HT-29 (cell line): ENCODE results near the genes LAMC2 and NMNAT2.

GRCh38 chr1:180199469-180200328 is 30.4 kb upstream of the LHX4 start:
- RAMPAGE, long total RNA: no peak

DNA sequence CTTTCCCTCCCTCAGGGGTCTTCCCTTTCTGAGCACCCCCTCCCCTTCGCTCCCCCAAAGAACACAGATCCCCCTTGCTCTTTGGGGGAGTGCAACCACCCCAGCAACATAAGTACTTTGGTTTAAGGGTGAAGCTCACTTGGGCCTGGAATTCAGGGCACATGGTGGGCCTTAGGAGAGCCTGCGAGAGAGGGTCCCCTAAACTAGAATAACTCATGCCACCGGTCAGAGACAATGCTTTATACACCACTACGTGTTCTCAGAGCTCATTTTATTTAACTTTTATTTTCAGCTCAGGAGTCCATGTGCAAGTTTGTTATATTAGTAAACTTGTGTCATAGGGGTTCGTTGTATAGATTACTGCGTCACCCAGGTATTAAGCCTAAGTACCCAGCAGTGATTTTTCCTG is 12.7 kb upstream of the LHX4 start:
- RAMPAGE, long total RNA: no peak

- RAMPAGE, long total RNA: no peak
Observed at GRCh38 chr1:180521431-180521891, 19.1 kb upstream of the ACBD6 start.

DNA sequence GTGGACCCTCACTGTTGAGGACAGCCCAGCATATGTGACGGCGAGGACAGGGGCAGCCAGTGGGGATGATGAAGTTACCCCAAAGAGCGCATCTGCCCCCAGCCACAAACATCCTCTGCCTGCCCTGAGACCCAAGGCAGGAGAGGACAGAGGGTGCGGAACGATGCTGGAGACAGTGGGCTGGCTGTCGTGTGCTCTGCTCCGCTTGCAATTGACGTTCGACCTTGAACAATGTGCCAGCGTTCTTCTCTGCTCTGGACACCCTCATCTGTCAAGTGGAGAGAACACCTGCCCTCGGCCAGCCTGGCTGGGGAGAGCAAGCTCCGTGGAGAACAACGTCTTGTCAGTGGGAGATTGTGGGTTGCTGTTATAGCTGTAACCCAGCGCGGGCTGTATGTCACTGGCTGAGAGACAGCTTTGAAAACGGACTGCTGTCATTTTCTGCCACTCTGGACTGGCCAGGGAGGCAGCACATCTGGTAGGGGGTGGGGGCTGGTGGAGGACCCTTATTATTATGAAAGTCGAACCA is 14.6 kb downstream of the KIAA1614 start:
- RAMPAGE, long total RNA: no peak

GRCh38 chr1:181021723-181022634 is 691 bp downstream of the STX6 start:
- RAMPAGE, long total RNA: no peak

- RAMPAGE, long total RNA: no peak
Observed at GRCh38 chr1:181033032-181033561, 686 bp upstream of the MR1 start.

GRCh38 chr1:181089003-181089403 is 503 bp downstream of the IER5 start:
- RAMPAGE, long total RNA: no peak

GRCh38 chr1:181105678-181105889 is 17.1 kb downstream of the IER5 start:
- RAMPAGE, long total RNA: no peak

DNA sequence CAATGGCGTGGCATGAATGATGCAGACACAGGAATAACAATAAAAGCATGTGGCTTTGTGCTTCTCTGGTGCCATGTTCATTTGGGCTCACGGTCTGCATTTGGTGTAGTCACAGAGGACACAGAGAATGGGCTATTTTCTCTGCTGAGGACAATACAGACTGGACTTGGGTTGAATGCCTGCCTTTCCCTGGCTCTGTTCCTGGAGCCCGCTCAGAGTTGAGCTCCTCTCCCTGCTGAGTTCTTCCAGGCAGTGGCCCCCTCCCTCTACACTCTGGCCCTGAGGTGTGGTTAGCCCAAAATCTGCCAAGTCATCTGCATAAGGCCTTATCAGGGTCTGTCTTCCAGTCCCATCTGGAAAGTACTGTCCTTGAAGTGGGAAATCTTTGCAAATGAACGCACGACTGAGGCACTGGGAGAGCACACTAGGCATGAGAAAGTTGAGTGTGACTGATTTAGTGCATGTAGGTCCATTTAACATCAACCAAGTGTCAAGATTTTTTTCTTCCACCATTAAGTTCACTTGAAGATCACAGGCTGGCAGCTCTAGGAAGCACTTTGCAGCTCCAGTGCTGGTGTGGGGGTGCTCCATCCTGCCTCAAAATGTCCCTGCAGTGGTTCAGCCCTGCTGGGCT is 41.3 kb downstream of the IER5 start:
- RAMPAGE, long total RNA: no peak

GRCh38 chr1:181484973-181486494 is 2.2 kb downstream of the CACNA1E start:
- RAMPAGE, long total RNA: no peak

DNA sequence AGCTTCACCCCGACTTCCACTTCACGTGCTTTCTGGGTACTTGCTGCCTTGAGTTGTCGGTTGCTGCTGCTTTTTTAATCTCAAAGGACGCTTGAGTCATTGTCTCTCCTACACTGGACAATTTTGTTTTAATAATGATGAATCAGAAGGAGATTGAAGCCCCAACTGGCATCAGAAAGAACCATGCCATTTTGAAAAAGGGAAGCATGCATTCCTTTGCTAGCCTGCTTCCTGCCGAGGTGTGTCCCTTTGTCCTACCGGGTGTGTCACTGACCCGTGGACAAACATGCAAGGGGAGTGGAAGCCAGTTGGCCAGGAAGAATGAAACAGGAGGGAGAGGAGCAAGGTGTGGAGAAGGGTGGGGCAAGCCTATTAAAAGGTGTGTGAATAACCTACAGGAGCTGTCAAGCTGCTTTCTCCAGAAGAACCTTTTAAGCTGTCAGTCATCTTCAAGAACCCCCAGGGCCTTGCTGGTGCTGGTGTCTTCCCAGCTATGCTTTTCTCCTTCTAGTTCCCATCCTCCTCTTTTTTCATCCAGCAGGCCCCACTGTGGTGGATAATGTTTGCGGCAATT is 164.3 kb downstream of the CACNA1E start:
- RAMPAGE, long total RNA: no peak

DNA sequence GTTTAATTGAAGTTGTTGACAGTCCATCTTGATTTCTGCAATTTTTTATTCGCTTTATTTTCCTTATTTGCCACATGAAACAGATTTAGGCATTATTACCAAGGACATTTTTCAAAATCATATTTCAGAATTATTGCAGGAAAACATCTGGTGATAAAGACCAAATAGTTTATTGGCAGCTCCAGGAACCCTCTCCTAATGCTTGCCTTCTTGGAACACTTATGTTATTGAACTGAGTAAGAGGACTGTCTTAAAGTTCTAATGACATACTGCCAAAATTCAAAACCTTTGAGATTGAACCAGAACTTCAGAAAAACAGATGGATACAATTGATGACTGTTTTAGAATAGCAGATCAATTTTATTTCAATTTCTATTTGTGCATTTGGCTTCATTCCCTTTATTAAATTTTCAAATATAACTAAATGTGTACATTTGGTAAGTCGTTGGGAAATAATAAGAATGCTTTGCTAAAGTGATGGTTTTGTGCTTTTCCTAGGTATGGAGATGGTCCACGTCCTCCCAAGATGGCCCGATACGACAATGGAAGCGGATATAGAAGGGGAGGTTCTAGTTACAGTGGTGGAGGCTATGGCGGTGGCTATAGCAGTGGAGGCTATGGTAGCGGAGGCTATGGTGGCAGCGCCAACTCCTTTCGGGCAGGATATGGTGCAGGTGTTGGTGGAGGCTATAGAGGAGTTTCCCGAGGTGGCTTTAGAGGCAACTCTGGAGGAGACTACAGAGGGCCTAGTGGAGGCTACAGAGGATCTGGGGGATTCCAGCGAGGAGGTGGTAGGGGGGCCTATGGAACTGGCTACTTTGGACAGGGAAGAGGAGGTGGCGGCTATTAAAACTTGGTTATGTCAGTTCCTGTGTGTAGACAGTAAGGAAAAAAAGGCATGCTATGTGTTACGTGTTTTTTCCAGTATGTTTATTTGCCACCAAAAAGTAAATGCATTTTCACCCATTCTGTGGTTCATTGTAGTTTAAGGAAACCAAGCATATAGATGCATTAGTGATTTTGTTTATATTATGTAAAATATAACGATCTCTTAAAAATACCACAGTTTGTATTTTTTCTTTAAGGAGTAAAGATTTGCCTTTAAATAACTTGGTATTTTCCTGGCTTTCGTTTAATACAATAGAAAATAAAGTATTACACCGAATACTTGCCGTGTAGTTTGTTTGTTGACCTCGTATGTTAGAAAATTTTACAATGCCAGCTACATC is 47.9 kb downstream of the DHX9 start:
- RAMPAGE, long total RNA: no peak

- RAMPAGE, long total RNA: no peak
Observed at GRCh38 chr1:183060375-183061096, 37.3 kb downstream of the LAMC1 start.

DNA sequence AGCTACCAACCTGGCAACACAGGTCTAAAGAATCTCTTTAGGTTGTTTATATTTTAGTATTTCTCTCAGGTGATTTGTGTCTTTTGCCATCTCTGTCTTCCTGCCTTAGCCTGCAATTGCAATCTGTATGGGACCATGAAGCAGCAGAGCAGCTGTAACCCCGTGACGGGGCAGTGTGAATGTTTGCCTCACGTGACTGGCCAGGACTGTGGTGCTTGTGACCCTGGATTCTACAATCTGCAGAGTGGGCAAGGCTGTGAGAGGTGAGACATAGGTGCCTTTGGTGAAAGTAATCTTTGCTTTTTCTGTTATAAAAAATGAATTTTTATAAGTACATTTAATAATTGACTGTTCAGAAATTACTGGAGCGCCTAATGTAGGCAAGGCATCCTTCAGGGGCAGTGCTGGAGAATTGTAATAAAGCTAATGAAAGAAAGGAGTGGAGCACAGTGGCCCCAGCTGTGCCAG is 60.7 kb upstream of the LAMC2 start:
- RAMPAGE, long total RNA: no peak

DNA sequence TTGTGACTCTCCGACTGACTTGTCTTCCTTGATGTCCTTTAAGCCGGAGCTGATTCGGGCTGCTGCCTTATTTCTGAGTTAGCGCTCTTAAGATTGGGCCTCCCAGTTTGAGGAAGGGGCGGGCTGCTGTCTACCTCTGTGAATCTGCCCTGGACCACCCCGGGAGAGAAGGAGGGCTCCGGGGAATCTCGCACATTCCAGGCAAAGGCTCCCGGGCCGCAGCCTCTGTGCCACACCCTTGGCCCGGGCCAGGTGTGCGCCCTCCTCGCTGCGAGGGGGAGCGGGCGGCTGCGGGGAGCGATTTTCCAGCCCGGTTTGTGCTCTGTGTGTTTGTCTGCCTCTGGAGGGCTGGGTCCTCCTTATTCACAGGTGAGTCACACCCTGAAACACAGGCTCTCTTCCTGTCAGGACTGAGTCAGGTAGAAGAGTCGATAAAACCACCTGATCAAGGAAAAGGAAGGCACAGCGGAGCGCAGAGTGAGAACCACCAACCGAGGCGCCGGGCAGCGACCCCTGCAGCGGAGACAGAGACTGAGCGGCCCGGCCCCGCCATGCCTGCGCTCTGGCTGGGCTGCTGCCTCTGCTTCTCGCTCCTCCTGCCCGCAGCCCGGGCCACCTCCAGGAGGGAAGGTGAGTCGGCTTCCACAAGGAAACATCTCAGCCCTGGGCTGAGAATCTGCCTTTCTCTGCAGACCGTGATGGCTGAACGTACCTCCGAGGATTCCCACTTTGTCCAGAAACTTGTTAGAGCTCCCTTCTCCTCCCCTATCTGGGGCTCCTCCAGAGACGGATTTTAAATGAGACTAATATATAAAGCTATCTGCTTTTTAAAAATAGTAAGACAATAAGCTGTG is at the start of gene LAMC2:
Gene LAMC2, plus strand, starts transcription at position 463 of the 854 bp plus-strand sequence.
- RAMPAGE, long total RNA: no peak

- RAMPAGE, long total RNA: no peak
Observed at GRCh38 chr1:183267994-183268585, 82.0 kb downstream of the LAMC2 start.

GRCh38 chr1:183331067-183331738 is 87.0 kb downstream of the NMNAT2 start:
- RAMPAGE, long total RNA: no peak

DNA sequence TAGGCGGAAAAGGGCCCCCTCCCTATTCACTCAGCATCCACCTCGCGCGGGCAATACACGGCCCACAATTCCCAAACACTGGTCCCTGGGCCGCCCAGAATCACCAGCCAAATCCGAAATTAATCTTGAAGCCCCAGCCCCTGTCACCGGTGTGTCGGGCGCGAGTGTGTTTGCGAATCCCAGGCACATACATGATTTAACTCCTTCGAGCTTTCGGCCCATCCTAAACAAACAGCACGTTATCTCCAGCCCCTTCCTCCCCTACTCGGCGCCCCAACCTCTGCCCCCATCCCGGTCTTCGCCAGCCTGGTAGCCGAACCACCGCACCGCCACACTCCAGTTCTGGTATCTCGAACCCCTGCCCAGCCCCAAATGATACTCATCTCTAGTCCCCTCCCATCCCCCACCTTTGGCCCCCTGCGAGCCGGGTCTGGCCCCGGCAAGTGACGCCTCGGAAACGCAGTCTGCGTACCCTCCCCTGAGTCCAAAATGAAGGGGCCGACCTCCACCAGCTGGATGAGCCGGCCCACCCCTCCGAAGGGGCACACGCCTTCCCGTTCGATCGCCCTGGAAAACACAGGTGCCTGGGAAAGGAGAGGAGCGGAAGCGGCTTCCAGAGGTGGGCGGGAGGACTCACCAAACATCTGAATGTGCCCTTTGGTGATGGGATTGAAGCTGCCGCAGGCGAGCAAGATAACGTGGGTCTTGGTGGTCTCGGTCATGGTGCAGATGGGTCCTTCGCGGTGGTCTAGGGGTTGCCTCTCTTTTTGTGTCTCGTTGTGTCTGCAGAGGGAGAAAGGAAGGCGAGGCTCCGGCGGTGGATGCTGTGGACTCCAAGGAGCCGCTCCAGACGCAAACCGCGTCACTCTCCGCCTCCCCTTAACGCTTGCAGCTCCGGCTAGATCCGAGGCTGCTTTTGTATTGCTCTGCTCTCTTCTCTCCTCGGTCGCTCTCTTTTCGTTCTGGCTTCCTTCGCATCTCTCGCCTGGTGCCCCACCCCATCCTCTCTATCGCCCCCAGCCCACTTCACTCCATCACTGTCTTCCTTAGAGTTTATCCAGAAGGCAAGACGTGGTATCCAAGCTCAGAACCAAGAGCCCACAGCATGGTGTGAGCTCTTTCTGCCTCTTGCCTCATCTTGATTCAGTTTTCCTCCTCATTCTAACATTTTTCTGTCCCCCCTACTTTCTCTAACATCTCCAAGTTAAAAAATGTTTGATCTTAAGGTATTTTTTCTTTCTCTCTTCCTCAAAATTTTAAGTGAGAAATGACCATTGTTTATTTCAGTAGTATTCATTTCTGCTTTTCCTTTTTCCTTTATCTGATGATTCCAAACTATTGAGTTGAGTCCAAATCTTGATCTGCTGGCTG is at the start of gene NMNAT2:
Gene NMNAT2, minus strand, starts transcription at position 835 of the 1,371 bp plus-strand sequence.
- RAMPAGE, long total RNA: no peak

DNA sequence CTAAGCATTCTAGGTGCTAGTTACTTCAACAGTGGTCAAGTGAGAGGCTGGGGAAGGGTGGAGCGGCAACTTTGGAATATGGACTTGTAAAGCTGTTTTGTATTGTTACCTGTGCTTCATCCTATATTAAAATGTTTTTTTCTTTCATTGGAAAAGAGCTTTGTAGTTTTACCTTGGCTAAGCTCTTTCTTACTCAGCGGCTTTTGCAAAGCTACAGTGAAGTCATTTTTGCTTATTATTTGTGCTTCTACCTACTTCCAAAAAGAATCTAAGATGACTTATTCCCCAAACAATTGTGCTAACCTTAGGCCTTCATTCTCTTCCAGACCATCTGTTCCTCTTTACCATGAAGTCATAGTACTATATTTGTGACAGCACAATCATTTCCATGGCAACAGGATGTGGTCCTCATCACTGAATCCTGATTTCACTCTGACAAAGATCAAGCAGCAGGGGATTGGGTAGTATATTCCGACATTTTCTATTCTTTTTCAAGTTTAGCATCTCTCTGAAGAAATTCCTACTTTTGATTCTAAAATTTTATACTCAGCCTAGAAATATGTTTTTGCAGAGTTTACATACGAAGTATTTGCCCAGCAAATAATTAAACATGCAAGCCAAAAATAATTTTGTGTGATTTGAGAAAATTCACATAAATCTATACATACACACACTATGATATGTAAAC is 24.8 kb upstream of the NMNAT2 start:
- RAMPAGE, long total RNA: no peak

- RAMPAGE, long total RNA: no peak
Observed at GRCh38 chr1:183588692-183589351, 1.4 kb downstream of the NCF2 start.